Measurements from ENCODE around the gene CFL1.

- PRO-cap: no peak
These were observed 26.2 kb downstream of the CAPN1 start for GRCh38 chr11:65207891-65208400.

DNA sequence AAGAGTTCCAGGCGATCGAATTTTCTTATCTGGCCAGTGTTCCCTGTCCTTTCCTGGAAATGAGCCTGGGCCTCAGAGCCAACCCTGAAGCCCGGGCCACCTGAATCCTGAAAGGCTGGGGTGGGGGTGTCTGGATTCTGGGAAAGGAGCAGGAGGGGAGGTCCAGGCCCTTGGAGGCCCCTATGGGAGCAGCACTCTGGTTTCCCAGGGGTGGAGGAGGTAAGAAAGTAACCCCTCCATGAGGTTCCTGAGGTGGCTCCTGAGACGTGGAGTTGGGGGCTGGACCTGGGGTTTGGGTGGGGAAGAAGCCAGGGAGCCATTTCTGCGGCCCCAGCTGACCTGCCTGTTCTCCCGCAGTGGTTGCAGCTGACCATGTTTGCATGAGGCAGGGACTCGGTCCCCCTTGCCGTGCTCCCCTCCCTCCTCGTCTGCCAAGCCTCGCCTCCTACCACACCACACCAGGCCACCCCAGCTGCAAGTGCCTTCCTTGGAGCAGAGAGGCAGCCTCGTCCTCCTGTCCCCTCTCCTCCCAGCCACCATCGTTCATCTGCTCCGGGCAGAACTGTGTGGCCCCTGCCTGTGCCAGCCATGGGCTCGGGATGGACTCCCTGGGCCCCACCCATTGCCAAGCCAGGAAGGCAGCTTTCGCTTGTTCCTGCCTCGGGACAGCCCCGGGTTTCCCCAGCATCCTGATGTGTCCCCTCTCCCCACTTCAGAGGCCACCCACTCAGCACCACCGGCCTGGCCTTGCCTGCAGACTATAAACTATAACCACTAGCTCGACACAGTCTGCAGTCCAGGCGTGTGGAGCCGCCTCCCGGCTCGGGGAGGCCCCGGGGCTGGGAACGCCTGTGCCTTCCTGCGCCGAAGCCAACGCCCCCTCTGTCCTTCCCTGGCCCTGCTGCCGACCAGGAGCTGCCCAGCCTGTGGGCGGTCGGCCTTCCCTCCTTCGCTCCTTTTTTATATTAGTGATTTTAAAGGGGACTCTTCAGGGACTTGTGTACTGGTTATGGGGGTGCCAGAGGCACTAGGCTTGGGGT is 29.5 kb downstream of the CAPN1 start:
- PRO-cap: no peak

- PRO-cap: no peak
These were observed 12.8 kb upstream of the CDC42EP2 start for GRCh38 chr11:65301617-65302540.

DNA sequence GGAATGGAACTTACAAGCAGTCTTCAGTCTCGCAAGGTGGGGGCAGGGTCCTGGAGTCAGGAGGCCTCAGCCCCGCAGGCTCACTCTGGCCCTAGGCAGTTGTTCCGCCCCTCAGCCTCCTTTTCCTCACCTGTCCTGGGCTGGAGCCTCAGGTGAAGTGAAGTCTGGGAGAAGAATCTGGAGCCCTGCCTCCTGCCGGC is 7.9 kb downstream of the FRMD8 start:
- PRO-cap: no peak

GRCh38 chr11:65411780-65412598 is 25.6 kb downstream of the FRMD8 start:
- PRO-cap: no peak

- PRO-cap: no peak
These were observed 34.2 kb downstream of the FRMD8 start for GRCh38 chr11:65420786-65420932.

GRCh38 chr11:65423903-65424819 is 37.7 kb downstream of the FRMD8 start:
- PRO-cap: no peak

DNA sequence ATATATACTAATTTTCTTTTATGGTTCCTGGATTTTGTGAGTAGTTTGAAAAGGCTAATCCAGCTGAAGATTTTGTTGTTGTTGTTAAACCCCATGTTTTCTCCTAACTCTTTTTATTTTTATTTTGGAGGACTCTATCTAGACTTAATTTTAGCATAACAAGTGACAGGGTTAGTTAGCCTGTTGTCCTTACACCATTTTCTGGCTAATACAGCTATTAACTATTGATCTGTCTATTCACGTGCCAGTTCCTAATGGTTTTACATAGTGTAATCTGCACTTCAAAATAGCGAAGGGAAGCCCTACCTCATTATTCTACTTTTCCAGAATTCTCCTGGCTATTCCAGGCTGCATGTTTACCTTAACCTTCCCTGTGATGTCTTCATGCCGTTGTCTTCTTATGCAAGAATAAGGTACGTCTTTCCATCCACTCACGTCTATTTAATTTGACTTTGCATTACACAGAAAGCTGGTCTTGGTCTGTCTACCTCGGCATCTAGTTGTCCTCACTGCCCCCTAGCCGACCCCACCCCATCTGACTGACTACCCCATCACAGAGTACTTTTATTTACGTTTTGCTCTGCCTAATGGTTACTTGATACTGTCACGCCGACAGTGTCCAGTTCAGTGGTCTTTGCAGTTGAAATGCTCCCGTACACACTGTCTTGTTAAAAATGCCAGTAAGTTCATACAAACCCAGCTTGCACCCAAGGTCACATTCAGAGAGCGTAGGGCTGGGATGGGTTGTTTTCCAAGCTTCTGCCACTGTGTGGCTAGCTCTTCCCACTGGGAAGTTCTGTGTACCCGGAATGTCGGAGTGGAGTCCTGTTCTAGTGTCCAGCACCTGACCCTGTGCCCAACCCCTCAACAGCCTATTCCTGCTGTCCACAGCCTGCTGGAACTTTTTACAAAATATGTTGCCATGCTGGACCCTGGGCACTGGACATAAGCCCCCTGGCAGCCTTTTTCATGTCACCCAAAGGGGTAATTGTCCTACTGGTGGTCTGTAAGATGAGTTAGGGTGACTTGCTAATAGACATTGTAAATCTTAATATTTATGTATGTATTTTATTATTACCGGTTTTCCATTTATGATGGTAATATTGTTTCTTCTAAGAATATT is 51.2 kb downstream of the FRMD8 start:
- PRO-cap: no peak

DNA sequence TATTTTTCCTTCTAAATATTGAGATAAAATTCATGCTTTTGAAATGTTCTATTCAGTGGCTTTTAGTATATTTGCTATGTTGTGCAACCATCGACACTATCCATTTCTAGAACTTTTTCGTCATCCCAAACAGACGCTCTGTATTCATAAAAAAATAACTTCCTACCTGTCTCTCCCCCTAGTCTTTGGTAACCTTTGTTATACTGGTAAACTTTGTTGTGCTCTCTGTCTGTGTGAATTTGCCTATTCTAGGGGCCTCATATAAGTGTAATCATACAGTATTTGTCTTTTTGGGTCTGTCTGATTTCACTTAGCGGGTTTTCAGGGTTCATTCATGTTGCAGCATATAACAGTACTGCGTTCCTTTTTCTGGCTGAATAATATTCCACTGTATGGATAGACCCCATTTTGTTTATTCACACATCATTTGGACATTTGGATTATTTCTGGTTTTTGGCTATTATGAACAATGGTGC is 52.0 kb downstream of the FRMD8 start:
- PRO-cap: no peak

DNA sequence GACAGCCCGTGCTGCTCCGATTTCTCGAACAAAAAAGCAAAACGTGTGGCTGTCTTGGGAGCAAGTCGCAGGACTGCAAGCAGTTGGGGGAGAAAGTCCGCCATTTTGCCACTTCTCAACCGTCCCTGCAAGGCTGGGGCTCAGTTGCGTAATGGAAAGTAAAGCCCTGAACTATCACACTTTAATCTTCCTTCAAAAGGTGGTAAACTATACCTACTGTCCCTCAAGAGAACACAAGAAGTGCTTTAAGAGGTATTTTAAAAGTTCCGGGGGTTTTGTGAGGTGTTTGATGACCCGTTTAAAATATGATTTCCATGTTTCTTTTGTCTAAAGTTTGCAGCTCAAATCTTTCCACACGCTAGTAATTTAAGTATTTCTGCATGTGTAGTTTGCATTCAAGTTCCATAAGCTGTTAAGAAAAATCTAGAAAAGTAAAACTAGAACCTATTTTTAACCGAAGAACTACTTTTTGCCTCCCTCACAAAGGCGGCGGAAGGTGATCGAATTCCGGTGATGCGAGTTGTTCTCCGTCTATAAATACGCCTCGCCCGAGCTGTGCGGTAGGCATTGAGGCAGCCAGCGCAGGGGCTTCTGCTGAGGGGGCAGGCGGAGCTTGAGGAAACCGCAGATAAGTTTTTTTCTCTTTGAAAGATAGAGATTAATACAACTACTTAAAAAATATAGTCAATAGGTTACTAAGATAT is 26.2 kb upstream of the SCYL1 start:
- PRO-cap: unidirectional peak, plus-strand start at position 563 of the sequence

GRCh38 chr11:65548365-65549264 is 9.5 kb downstream of the LTBP3 start:
- PRO-cap: no peak

GRCh38 chr11:65565775-65566426 is 4.4 kb upstream of the ZNRD2 start:
- PRO-cap: no peak

DNA sequence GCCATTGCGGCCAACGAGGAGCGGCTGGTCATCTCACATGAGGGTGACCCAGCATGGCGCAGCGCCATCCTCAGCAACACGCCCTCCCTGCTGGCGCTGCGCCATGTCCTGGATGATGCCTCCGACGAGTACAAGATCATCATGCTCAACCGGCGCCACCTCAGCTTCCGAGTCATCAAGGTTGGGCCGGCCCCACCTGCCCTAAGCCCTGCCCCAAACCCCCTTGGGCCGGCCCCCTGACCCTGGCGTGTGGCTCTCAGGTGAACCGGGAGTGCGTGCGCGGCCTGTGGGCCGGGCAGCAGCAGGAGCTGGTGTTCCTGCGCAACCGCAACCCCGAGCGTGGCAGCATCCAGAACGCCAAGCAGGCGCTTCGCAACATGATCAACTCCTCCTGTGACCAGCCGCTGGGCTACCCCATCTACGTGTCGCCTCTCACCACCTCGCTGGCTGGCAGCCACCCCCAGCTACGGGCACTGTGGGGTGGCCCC is 2.6 kb upstream of the SIPA1 start:
- PRO-cap: no peak

GRCh38 chr11:65639379-65640062 is 1.6 kb downstream of the SIPA1 start:
- PRO-cap: no peak

DNA sequence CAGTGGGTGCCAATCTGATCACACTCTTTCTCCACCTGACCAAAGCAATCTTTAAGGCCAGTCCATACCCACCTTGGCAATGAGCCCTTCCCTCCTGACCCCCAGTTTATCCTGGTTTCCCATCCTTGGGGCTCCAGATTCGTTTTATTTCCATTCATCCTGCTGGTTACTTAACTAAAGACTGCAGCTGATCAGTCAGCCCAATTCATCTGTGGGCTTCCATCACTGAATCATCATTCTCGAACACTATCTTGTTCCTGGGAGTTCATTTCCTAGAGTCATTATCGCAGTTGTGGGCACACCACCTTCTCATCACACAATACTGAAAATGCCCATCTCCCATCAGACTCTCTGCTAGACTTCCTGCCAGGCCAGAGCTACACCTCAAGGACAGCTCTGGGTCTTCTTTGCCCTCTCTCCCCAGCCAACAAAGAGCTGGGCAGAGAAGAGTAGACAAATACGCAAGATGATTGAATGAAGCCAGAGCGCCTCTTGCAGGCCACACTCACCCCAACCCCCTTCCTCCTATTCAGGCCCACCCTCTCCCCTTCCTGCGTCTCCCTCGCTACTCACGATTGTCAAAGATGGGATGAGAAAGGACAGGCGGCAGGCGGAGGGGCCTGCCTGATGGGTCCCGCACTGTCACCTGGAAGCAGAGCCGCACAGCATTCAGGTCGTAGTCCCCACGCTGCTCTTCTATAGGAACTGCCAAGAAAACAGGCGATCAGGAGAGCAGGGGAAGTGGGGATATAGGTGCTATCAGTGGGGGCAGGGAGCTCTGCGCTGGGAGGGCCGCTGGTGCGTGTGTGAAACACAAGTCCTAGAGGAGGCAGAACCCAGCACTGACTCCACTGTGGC is 3.4 kb downstream of the RELA start:
- PRO-cap: no peak

GRCh38 chr11:65775257-65775801 is 5.4 kb downstream of the AP5B1 start:
- PRO-cap: no peak

DNA sequence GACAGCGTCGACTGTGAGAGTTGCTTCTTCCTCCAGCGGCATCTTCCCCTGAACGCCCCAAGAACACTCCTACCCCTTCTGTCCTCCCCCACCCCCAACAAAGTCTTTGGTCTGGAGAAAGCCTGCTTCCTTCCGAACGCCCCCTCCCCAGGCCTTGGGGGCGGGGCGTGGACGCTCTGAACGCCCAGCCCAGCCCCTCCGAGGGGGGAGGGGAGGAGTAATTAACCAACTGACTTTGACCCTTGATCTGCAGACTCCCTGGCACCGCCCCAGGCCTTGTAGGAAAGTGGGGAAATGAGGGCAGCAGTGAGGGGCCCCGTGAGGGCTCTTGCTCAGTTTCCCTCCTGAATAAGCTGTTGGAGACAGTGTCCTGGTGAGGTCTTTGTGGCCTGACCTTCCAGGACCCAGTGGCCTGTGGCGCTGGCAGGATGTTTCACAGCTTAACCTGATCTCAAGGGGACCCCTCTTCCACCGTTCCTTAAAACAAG is 1.5 kb downstream of the OVOL1 start:
- PRO-cap: no peak

DNA sequence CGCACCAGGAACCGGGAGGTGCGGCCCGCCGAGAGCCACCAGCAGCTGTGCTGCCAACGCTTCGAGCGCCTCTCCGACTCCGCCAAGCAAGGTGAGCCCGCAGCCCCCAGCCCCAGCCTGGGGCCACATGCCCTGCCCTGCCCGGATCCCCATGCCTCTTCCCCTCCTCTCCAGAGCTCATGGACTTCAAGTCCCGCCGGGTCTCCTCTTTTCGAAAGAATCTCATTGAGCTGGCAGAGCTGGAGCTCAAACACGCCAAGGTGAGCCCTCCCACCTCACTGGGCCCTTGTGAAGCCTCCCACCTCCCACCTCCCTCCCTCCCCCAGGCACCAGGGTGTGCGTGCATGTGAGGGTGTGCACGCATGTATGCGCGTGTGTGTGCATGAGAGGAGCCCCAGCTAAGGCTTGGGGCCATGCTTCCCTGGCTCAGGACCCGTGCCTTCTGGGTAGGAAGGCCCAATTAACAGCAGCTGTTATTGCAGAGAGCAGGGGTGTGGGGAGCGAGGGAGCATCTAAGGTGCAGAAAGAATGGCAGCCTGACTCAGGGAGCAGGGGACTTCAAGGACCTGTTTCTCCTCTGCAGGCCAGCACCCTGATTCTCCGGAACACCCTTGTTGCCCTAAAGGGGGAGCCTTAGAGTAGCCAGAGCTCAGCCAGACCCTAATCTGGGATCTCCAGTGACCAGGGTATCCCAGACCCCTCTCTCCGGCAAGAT is 5.1 kb downstream of the CFL1 start:
- PRO-cap: no peak

DNA sequence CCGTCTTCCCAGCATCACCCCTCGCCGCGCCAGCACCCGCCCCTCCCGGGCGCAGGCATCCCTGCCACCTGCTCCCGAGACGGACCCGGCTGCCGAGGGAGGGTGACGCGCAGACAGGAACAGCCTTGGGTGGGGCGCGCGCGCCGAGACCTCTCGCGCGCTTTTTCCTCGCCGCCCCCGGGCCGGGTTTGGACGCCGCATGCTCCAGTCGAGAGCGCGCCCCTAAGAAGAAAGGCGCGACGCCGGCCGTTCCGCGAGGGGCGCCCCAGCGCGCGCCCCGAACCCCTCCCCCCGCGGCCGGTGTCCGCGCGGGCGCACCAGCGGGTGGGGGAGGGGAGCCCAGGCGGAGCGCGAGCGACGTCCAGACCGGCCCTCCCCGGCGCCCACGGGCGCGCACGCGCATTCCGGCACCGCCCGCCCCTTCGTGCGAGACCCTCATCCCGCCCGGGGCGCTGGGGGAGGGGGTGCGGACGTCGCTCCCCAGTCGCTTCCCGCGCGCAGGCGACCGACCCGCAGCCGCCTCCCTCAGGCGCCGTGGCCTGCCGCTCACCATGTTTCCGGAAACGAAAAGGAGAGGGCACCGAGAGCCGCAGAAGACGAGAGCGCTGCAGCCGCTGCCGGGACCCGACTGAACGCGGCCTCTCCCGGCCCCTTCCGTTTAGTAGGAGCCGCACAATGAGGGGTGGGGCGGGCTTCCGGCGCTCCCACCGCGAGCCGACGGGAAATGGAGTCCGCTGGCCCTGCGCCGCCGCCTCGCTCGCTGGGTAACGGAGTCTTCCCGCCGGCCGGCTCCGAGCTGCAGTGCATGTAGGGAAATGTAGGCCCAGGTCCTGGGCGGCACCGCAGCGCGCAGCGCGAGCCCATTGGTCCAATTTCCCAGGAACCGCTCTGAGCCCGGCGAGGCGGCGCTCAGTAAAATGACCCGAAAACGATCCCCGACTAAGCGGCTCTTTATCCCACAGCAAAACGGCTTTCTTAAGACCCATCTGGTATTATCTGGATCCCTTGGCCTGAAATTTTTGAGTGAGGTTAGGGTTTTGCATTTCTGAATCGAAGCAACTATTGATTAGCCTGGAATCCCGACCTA is at the start of gene CFL1:
Gene CFL1, minus strand, starts transcription at position 634 of the 1,087 bp plus-strand sequence.
- PRO-cap: bidirectional peak, plus-strand start at position 871 of the sequence, minus-strand start at position 634 of the sequence

DNA sequence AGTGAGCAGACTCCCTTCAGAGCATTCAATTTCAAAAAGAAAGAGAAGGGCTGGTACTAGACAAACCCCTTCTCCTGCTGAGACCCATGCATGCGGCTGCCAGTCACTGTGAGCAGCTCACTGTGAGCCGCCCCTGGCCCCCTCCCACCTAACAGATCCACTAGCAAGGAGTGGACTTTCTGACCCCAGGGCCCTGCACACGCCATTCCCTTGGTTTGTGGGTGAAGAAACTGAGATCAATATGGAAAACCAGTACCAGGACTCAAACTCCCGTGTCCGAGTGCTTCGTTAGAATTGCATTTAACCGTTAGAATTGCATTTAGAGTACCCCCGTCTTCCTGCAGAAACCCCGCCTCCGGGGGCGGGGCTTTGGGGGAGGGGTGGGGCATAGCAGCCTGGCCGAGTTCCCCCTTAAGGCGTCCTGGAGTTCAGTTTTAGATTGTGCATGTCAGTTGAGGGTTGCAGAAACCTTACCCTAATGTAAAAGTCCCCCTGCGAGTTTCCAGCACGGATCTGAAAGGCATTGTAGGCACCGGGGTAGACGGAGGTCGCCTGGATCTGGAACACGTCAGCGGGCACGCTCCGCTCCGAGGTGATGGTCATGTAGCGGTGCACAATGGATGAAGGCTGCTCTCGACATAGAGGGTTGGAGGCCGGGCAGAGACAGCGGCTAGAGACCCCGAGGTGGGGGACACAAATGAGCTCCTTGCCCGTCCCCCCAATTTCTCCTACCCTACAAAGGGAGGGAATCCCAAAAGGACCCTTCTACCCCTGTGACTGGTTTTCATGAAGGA is 5.0 kb downstream of the EFEMP2 start:
- PRO-cap: no peak